Bronchial lymph node (tissue), 1 donor: ENCODE data around the genes CFAP161 and SAXO2.

DNA sequence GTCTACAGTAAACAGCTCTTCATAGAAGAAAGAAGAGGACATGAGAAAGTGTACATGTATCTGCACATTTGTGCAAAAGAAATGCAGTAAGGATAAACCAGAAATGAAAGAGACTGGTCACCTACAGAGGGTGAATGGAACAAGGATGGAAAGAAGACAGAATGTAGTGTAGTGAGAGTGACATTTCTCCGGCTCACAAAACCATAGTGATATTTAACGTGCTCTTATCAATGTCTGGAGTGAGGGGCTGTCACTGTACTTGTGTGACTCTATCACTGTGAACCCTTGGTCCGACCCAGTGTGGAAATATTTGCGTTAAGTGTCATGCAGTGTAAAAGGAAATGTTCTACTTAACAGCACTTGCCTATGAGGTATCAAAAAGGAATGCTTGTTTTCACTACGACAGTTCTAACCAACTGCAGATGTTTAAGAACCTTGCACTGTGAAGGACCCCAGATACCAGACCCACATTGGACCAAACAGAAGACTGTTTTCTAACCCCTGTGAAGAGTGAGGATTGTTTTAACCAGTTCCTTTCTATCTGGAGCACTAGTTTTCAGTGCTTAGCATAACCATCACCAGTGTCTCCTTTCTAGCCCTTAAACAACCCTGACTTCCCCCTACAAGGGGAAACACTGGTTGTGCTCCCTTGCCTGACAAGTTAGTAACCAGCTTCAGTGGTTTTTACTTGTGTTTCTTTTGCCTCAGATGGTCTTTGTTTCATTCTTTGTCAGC is 144.8 kb upstream of the ABHD17C start:
- PRO-cap, result no peak

DNA sequence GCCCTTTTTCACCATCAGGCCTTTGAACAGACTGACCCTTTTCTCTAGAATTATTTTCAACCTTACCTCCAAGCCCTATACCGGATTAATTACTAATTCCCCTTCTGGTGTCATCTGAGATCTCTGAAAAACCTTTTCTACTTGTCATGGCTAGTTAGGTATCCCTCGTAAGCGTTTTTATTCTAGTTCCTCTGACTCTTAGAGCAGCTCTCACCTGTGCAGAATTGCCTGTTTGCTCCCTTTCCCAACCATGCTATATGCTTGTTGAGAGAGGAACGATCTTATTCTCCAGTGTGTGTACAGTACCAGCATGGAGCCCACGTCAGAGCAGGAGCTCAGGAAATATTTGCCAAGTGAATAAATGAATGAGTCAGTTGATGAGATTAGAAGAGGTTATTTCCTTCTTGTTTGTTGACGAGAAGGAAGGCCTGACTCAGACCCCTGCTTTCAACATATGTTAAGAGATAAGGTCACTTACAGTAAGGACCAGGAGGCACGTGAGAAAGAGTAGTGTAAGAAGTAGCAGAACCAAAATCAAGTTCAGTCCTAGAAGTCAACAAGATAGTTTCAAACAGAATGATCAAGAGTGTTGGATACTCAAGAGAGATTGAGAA is 106.4 kb upstream of the ABHD17C start:
- PRO-cap, result no peak

GRCh38 chr15:80596383-80597215 is 98.5 kb upstream of the ABHD17C start:
- PRO-cap, result no peak

- PRO-cap, result no peak
Measured at GRCh38 chr15:80696126-80696865, 1.2 kb downstream of the ABHD17C start.

DNA sequence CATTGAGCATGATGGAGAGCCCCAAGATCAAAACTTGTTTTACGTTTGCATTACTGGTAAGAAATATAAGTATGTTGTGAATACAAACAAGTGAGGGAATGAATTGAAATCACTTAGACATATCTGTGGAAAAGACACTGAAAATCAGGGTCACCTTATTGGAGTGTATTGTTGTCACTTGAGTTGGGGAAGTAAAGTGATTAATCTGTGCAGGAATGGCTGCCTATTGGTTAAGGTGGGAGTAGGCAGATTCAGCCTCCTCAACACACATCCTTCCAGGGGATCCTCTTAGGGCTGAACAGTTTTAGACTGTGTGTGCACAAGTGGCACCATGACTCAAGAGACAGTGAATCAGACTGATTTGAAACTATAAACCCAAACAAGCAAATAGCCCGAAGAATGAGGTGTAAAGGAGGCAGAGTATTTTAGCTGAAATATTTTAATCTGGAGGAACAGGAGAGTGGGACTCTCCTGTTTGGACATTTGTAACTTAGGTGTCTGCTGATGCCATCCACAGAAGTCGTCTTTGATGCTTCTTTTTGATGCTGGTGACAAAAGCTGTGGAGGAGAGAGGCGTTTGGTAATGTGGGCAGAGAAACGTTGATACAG is 4.9 kb downstream of the ABHD17C start:
- PRO-cap, result no peak

GRCh38 chr15:80709490-80710809 is 14.8 kb downstream of the ABHD17C start:
- PRO-cap, result no peak

GRCh38 chr15:80743157-80743651 is 36.0 kb upstream of the CEMIP start:
- PRO-cap, result no peak

DNA sequence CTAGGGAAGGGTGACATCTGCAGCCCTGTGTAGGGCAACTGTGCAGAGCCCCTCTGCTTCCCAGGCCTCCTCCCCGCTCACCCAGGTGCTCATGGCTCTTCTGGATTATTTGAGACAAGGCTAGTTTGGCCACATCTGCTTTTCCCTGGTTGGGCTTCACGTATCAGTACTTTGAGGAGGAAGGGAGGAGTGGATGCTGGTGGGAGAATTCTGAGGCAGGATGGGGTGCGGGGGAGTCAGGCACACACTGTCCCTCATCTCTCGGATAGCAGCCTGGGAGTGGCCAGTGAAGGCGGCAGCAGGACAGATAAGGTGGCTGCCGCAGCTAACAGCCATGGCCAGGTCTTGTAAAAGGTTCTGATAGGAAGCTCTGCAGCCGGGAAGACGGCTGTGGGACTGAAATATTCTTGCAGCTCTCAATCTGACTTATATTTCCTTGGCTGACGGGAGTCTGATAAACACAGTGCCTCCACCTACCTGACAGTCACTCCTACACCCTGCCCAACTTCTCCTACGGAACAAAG is 87.3 kb downstream of the MESD start:
- PRO-cap, result no peak

DNA sequence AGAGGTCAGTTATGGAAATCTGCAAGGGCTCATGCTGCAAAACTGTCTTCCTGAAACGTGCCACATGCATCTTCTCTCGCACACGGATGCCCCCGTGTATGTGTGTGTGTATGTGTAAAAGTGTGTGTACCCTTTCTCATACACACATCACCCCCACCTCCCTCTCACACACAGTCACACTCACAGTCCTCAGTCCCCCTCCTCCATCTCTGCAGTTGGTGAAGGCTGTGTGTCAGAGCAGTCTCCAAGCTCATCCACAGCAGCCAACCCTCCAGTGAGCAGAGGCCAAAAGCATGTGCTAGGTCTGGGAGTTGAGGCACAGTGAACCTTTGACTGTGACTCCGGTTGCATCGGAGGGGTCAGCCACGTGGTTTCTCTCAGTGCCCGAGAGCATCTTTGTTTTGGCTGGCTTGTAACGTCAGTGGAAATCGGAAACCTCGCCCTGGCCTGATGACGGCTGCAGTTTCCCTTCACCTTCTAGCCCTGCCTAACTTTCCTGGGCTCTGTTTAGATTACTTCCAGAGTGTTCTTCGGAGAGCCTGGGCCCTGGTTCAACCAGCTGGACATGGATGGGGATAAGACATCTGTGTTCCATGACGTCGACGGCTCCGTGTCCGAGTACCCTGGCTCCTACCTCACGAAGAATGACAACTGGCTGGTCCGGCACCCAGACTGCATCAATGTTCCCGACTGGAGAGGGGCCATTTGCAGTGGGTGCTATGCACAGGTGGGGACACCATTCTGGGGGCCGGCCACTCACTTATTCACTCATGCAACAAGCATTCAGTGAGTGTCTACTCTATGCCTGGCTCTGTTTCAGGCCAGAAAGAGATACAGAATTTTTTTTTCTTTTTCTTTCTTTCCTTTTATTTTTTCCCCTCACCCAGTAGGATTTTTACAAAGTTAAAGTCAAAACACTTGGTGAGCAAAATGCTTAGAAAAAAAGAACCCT is 56.6 kb downstream of the MESD start:
- PRO-cap, result no peak

GRCh38 chr15:81098683-81099912 is 35.0 kb upstream of the CFAP161 start:
- PRO-cap, result no peak

GRCh38 chr15:81133664-81134643 is at the start of gene CFAP161:
CFAP161 (plus strand) TSS chr15:81134270.
- PRO-cap, result no peak

GRCh38 chr15:81183104-81183529 is 13.6 kb upstream of the IL16 start:
- PRO-cap, result no peak

GRCh38 chr15:81183858-81184860 is 12.5 kb upstream of the IL16 start:
- PRO-cap, result no peak

DNA sequence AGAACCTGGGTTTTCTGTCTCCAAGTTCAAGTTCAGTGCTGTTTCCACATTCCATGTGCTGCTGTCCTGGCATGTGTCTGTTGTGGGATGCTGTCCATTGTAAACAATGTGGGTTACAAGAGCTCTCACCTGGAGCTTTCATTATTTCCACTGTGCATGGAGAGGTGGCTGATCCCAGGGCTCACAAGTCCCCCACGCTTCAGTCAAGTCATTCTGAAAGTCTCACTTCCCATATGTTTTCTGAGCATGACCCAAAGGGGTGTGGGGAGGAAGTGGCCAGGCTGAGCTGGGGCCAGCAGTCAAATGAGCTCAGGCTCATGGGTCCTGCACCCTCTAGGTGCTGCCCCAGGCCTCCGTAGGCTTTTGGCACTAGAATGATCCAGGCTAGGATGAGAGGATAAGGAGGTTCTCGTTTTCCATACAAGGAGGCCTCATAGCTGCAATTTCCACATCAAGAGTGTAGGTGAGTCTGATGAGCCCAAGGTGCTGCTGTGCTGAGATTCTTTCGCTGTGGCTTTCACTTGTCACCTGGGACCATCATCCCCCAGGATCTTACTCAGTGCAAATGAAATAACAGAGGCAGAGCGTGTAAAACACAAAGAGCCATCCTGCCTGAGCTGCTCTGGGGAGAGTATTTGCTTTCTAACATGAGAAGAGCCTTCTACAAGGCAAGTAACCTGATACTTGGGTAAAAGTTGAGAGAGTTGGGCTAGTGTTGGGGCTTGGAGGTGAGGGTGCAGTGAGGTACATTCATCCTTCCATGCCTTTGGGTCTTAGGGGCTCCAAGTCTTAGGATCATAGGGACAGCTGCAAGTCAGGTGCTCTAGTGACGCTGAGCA is 21.9 kb downstream of the STARD5 start:
- PRO-cap, result bidirectional peak, plus-strand start at position 302 of the sequence, minus-strand start at position 215 of the sequence

- PRO-cap, result no peak
Measured at GRCh38 chr15:81870185-81870846, 175.5 kb downstream of the MEX3B start.

DNA sequence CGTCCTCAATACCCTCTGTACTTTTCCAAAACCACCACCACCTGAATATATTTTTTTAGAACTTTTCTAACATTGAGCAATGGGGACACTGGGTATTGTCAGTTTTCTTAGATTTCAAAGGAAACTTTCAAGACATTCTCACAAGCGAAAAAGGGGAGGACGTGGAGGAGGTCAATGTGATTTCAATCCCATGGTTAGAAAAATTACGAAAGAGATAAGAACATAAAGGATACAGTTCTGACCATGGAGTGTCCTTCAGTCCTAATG is 43.0 kb upstream of the MEX3B start:
- PRO-cap, result no peak

DNA sequence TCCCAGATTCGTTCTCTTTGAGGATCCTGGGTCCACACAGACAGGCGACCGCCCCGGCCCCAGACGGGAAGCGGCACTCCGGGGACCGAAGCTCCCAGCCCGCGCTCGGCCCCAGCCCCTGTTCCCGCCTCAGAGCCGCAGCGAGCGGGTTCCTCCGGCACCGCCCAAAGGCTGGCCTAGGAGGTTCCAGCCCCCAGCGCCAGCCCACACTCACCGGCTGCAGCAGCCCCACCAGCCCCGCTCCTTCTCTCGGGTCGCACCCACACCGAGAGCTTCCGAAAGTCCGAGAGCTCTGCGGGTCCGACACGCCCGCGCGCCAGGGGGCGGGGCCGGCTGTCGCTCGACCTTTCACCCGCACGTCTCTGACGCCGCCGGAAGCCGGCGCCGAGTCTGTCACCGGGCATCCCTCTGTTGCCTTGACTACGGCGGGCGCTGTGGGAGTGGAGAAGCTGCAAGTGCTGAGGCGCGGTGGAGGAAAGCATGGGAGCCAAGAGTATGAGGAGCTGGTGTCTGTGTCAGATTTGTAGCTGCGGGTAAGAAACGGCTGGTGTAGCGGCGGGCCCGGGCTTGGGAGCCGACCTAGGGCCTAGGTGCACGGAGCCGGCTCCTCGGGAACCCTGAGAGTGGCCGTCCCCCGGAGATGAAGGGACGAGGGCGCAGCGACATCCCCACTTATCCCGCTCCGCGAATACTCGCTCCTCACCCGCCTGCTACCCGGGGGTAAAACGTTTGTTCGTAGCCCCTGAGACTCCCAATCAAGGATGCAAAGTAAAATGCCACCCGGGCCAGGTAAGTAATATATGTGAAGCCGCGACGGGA is at the start of gene SAXO2:
Gene SAXO2, plus strand, starts transcription at position 419 of the 819 bp plus-strand sequence.
- PRO-cap, result bidirectional peak, plus-strand start at position 419 of the sequence, minus-strand start at position 251 of the sequence

- PRO-cap, result no peak
Measured at GRCh38 chr15:82263258-82263742, 682 bp downstream of the SAXO2 start.

GRCh38 chr15:82536025-82536751 is 4.1 kb downstream of the RPS17 start:
- PRO-cap, result no peak

DNA sequence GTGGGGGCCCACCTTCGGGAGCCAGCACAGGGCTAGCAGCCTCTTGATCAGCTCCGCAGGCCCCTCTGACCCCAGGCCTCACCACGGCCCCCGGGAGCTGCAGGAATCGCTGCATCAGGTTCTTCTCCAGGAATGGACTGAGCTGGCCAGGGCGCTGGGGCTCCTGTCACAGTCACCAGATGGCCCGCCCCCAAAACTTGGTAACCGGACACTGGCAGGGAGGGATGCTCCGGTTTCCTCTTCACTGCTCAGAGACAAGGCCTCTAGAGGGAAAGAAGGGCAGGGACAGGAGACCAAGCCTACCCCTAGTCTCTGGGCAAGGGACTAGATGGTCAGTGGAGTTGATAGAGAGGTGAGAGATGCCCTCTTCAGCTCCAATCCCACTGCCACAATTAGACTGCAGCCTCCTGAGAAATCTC is 9.9 kb downstream of the AP3B2 start:
- PRO-cap, result no peak